ENCODE measurements around a stretch of chr11.

DNA sequence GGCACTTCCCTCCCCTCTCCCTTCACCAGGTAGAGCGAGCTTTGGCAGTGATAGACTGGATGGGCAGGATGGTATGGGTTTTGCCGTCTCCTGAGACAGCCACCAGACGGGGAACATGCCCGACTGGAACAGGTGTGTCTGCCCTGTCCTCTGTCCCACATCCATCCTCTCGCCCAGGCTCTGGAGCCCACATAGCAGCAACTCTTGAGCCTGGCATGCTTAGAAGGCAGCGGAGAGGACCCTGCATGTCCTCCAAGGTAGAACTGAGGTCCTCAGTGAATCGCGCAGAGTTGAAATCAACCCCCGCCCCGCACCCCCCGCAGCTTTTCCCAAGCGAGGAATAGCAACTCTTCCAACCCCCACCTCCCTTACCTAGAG, 788 bp downstream of the DGAT2 start:
- PRO-cap = no peak

- PRO-cap = no peak
Observed at GRCh38 chr11:75810735-75811016, 4.3 kb upstream of the UVRAG start.

DNA sequence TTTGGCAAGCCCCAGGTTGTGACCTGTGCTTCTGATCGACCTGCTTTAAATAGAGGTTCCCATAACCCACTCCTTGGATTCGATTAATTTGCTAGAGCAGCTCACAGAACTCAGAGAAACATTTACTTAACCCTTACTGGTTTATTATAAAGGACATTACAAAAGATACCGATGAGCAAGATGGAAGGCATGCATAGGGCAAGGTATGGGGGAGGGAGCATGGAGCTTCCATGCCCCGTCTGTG, 190.6 kb downstream of the UVRAG start:
- PRO-cap = no peak

- PRO-cap = no peak
Observed at GRCh38 chr11:76071584-76072312, 134.6 kb downstream of the WNT11 start.

GRCh38 chr11:76119759-76120081, 86.6 kb downstream of the WNT11 start:
- PRO-cap = no peak

DNA sequence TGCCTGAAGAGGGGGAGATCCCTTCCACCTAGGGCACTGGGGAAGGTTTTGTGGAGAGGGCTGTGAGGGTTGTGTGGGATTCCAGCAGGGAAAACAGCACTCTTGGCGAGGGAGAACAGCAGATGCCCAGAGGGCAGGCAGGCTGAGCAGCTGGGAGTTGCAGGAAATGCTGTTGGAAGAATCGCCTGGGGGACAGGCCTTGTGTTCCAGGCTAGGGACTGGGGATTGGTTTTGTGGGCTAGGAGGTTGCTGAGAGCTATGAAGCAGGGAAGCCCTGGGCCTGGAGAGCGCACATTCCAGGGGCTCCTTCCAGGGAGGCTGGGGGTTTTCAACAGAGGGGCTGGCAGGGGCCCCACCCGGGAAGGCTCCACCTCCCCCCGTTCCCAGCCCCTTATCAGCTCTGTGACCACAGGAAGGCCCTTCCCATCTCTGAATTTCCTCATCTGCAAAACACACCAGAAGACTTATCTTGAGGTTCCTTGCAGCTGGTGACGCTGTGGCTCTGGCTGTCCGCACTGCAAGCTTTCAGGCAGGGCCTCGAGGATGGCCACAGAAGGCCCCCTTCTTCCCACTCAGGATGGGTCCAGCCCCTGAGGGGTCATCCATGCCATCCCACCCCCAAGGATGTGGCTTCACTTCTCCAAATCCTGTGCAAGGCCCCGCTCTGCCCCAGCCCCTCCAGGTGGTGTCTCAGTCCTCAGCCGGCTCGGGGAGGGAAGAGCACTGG, 21.7 kb downstream of the WNT11 start:
- PRO-cap = no peak

DNA sequence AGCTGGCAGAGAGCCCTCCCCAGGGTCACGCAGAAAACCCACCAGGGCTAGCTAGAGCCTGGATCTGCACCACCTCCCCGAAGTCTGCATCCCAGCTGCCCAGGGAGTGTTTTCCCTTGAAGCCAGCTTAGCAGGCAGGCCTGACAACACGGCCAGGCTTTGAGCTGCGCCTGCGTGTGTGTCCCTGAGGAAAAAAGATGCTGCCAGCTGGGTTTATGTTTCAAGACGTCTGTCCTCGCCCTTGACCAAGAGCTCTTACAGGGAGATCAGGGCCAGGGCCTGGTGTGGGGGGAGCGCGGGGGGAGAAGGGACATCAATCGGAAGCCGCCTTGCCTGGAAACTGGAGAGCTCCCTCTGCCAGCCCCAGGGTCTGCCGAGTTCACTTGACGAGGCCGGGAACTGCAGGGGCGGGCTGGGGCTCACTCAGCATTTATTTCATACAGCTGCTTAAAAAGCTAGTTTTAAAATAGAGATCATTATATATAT, 20.3 kb downstream of the WNT11 start:
- PRO-cap = no peak

DNA sequence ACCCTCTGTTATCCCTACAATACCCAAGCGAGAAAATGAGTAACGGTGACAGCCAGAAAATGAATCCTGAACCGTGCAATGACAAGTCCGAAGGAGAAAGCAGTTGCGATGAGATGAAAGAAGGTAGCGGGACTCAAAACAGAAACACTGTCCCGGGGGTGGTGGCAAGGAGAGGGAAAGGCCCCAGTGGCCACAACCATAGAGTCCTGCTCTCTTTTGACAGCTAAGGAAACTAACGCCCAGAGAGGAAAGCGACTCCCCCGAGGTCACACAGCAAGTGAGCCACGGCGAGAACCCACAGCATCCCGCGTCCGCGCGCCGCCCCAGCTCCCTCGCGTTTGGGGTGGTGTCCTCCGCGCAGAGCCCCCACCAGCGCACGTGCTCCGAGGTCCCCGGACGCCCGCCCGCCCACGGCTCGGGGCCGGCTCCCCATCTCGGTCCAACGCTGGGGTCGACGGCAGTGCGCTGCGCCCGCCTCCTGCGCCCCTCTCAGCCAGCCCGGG, 714 bp downstream of the THAP12 start:
- PRO-cap = no peak

- PRO-cap = unidirectional peak, minus-strand start at chr11:76445775
Observed at GRCh38 chr11:76445321-76446154, 720 bp downstream of the EMSY start.

DNA sequence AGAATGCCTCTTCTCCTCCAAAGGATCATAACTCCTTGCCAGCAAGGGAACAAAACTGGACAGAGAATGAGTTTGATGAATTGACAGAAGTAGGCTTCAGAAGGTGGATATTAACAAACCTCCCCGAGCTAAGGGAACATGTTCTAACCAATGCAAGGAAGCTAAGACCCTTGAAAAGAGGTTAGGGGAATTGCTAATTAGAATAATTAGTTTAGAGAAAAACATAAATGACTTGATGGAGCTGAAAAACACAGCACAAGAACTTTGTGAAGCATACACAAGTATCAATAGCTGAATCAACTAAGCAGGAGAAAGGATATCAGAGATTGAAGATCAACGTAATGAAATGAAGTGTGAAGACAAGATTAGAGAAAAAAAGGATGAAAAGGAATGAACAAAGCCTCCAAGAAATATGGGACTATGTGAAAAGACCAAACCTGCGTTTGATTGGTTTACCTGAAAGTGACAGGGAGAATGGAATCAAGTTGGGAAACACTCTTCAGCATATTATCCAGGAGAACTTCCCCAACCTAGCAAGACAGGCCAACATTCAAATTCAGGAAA, 37.6 kb downstream of the EMSY start:
- PRO-cap = no peak

DNA sequence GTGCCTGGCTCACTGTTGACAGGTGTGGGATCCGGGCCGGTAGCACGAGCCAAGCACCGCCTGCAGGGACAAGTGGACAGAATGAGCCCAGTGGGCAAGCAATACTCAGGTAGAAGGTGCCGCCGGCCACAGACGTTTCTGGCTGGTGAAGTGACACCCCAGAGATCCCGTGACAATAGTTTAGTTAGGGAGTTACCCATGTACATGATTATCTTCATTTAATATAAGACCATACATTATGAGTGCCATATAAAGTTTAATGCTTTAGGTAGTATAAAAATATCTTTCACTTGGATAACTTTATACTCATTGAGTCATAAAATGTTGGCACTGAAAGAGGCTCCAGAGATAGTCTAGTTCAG, 49.3 kb downstream of the EMSY start:
- PRO-cap = no peak

DNA sequence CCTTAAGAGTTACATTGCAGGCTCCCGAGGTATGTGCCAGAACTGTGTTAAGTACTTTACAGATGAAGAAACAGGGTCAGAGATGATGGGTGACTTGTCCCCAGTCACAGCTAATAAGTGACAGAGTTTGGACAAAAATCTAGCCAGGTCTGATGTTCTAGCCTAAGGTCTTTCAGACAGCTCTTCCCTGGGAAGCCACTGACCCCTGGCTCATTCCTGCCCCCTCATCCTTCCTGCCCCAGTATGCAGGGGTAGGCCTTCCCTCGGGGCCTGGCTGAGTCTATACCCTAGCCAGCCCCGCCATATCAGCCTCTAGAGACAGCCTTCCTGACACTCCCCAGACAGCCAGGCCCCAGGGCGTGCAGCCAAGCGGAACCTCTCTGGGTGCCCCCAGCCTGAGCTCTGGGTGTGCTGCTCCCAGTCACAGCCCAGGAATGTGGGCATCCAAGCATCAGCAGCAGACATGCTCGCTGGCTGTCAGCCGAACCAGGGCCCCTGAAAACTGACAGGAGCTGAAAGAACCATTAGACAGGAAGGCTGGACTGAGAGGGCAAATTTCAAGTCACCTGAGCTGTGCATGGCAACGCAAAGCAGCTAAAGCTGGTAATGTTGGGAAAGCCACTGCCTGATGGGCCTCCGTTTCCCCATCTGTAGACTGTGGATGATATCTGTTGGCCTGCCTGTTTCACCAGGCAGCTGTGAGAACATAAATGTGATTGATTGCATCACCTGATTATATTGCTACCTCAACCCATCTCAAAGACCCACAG, 93.3 kb downstream of the LRRC32 start:
- PRO-cap = no peak

DNA sequence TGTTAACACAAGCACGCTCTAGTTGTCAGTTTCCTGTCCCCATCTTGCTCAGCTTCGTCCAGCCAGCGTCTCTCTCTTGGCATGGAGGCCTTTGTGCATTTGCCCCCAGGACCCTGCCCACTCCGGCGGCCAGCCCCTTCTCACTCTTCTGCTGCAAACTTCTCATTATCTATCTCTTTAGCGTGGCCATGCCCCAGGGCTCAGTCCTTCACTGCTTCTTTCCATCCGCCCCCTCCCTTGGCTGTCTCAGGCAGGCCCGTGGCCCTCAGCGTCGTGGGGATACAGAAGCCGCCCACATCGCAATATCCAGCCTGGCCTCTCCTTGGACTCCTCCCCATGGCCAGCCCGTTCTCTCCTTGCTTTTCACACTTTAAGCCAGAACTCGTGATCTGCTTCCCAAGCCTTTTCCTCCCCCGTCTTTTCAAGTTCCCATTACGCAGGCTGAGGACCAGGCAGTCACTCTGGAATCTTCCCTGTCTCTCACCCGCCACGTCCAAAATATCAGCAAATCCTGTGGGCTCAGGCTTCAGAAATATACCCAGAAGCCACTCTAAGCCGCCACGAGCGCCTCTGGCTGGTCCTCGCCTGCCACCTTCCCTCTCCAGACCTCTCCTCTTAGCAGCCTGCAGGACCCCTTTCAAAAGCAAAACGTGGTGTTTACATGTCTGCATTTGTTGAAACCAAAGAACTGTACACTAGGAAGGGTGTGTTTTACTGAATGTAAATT, 64.2 kb downstream of the LRRC32 start:
- PRO-cap = bidirectional peak, plus-strand start at position 432 of the sequence, minus-strand start at position 372 of the sequence

DNA sequence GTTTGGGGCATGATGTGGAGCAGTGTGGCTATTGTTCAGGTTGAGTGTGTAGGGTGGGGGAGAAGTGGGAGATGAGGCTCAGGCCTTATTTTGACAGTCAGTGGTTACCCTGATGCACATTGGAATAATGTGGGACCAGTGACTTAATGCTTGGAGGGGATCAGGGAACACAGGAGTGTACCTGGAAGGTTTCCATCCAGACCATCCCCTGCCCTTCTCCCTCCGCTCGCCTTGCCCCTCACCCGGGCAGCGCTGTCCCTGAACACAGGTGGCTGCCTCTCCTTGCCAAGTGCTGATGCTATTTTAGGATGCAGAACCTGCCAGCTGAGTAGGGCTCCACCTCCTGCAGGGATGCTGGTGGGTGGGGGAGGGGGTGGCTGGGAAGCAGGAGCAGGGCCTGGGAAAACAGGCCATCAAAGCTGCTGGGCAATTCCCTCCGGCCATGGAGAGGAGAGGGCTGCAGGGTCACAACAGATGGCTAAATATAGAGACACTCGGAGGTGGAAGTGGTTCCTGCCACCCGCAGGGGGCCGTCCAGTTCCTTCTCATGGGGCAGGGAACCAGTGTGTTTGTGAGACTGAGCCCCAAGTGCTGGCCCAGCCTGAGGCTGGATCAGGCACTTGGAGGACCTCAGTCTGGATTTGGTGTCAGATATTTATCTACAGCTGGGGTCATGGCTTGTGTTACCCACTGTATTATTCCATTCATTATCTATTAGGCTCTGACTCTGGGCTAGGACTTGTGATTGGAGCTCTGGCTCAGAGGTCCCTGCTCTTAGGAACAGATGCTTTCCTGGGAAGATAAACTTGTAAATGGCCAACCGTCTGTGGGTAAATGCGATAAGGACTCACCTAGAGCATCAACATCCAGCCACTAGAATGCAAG, 59.6 kb downstream of the LRRC32 start:
- PRO-cap = bidirectional peak, plus-strand start at position 429 of the sequence, minus-strand start at position 297 of the sequence

GRCh38 chr11:76700102-76700838, 29.7 kb upstream of the LRRC32 start:
- PRO-cap = no peak

DNA sequence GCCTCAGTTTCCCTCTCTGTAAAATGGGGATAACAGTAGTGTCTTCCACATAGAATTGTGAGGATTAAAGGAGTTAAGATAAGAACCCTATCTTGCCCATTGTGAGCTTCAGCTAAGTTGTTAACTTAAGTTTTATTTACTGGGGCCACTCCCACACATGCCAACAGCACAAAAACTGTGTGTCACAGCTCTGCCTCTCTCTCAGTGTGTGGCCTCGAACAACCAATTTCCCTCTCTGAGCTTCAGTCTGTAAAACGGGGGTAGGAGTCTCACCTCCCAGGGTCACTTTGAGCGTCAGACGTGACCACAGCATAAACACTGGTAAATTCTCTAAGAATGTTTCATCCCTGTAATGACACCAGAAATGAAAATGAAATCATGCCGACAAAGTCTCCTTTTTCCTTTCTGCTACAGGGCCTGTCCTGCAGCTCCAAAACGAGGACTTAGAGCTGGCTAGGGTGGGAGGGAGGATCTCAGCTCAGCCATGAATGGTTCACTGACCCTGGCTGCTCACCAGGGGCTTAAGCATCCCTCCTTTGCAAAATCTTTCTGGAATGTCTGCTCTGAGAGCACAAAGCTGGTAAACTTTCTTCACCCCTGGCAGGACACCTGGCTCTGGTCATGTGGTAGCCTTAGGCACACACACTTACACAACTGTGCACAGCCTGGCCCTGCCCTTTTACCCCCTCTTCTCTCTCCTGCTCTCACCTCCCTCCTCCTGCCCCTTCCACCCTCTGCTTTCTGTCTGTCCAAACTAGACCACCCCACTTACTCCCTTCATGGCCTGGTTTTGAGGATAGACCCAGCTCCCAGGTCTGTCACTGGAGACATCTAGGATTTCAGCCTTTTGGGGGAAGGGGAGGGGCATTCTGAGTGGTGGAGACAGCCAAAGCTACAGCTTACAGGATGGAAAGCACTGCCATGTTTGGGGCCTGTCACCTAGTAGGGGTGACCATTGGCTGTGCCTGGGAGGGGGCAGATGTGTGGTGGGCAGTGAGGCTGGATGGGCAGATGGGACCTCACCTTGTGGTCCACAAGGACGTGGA, 12.3 kb upstream of the TSKU start:
- PRO-cap = bidirectional peak, plus-strand start at position 379 of the sequence, minus-strand start at position 237 of the sequence

DNA sequence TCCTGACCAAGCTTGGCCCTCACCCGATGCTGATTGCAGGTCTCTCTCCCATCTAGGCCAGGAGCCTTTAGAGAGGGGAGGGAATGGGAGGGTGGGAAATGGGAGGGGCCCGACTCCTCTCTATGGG, 1.7 kb upstream of the TSKU start:
- PRO-cap = no peak

DNA sequence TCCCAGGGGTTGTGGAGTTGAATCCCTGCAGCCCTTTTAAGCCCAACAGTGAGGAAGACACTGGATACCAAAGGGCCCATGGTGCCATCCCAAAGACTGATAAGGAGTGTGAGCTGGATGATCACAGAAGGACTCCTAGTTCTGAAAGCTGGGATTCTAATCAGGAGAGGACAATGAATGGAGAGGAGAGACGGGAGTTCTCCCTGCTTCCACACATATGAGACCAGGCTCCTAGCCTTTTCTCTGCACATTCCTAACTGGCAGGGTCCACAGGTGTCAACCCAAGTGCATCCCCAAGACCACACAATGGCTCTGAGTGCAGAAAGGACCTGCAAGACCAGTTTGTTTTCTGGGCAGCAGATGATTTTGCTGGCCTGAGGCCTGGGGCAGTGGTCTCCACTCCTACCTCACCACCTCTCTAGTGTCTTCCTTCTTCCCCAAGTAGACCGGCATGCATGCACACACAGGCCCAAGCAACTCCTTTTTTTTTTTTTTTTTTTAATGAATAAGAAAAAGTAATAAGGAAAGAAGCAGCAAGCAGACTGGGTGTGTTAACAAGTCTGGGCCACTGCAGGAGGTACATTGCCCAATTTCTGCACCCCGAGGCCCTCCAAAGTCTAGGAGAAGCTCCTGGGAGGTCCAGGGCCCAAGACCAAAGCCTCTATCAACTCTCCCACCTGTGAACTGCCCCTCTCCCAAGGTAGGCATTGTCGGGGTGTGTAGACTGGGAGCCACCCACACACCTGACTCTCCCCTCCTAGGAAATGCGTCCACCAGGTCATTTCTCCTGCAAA, 1.2 kb upstream of the TSKU start:
- PRO-cap = no peak

GRCh38 chr11:76810043-76810583, 27.0 kb downstream of the TSKU start:
- PRO-cap = no peak

GRCh38 chr11:77073236-77074133, 6.7 kb downstream of the CAPN5 start:
- PRO-cap = bidirectional peak, plus-strand start at chr11:77073496, minus-strand start at chr11:77073372